ENCODE measurements around a stretch of chr21.

GRCh38 chr21:34690345-34690911 lies 21.6 kb downstream of the CLIC6 start:
- PRO-cap, result no peak

GRCh38 chr21:34713005-34713594 lies 44.3 kb downstream of the CLIC6 start:
- PRO-cap, result no peak

GRCh38 chr21:34771469-34772175 lies 102.8 kb downstream of the CLIC6 start:
- PRO-cap, result no peak

DNA sequence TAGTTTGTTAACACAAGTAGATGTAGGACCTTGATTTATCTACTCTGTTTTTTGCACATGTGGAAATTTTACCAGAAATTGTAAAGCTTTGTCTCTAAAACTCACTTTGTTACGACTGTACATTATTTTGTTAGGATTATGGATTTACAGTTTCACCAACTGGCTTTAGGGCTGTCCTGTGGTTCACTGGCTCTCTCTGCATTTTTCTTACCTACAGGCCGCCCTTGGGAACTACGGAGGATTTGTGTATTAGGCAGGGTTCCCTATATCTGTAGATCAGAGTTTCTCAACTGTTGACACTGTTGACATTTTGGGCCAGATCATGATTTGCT lies 125.6 kb downstream of the CLIC6 start:
- PRO-cap, result no peak

- PRO-cap, result no peak
Observed at GRCh38 chr21:34796779-34797431, 128.1 kb downstream of the CLIC6 start.

- PRO-cap, result no peak
Observed at GRCh38 chr21:34800945-34801620, 132.3 kb downstream of the CLIC6 start.

GRCh38 chr21:34826796-34827420 lies 158.1 kb downstream of the CLIC6 start:
- PRO-cap, result no peak

DNA sequence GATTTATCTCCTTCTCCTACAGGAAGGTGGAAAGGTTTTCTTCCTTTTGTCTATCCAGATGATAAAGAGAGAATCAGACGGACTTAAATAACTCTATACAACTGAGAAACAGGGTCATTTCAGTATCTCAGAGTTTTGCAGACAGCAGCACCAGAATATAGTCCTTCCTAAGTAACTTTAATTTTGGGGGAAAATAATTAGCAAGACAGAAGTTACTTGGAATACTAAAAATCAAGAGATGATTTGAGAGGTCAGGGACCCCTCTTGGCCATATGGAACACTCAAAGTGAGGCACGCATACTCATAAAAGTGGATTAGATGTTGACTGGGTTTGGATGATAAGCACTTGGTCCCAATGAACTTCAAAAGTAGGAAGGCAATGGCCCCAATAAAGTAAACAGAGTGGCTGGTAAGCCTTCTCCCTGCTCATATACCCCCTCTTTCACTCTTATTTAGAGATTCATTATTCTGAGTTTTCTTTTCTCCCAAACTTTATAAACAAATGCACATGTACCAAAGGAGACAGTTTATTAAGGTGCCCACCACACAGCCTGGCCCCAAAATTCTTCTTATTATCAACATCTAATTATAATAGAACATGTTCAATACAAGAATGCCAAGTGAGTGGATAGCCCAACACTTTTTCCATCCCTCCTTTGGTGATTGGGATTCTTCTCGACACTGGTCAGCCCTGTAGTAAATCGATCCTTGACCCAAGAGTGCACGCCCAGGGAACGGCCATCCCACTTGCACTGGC lies 161.3 kb downstream of the CLIC6 start:
- PRO-cap, result no peak

- PRO-cap, result no peak
Observed at GRCh38 chr21:34885812-34886632, 163.1 kb downstream of the RUNX1 start.

GRCh38 chr21:34886633-34887566 lies 162.2 kb downstream of the RUNX1 start:
- PRO-cap, result no peak

DNA sequence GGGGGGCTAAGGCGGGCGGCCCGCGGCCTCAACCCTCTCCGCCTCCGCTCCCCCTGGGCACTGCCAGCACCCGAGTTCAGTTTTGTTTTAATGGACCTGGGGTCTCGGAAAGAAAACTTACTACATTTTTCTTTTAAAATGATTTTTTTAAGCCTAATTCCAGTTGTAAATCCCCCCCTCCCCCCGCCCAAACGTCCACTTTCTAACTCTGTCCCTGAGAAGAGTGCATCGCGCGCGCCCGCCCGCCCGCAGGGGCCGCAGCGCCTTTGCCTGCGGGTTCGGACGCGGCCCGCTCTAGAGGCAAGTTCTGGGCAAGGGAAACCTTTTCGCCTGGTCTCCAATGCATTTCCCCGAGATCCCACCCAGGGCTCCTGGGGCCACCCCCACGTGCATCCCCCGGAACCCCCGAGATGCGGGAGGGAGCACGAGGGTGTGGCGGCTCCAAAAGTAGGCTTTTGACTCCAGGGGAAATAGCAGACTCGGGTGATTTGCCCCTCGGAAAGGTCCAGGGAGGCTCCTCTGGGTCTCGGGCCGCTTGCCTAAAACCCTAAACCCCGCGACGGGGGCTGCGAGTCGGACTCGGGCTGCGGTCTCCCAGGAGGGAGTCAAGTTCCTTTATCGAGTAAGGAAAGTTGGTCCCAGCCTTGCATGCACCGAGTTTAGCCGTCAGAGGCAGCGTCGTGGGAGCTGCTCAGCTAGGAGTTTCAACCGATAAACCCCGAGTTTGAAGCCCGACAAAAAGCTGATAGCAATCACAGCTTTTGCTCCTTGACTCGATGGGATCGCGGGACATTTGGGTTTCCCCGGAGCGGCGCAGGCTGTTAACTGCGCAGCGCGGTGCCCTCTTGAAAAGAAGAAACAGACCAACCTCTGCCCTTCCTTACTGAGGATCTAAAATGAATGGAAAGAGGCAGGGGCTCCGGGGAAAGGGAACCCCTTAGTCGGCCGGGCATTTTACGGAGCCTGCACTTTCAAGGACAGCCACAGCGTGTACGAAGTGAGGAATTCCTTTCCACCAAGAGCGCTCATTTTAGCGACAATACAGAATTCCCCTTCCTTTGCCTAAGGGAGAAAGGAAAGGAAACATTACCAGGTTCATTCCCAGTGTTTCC lies 158.2 kb downstream of the RUNX1 start:
- PRO-cap, result bidirectional peak, plus-strand start at position 473 of the sequence, minus-strand start at position 309 of the sequence; bidirectional peak, plus-strand start at position 721 of the sequence, minus-strand start at position 617 of the sequence; unidirectional peak, minus-strand start at position 795 of the sequence; unidirectional peak, minus-strand start at position 852 of the sequence

- PRO-cap, result bidirectional peak, plus-strand start at chr21:35048470, minus-strand start at chr21:35048315
Observed at GRCh38 chr21:35048215-35048647, 871 bp downstream of the RUNX1 start.

GRCh38 chr21:35208843-35209585 lies 159.9 kb upstream of the RUNX1 start:
- PRO-cap, result no peak

DNA sequence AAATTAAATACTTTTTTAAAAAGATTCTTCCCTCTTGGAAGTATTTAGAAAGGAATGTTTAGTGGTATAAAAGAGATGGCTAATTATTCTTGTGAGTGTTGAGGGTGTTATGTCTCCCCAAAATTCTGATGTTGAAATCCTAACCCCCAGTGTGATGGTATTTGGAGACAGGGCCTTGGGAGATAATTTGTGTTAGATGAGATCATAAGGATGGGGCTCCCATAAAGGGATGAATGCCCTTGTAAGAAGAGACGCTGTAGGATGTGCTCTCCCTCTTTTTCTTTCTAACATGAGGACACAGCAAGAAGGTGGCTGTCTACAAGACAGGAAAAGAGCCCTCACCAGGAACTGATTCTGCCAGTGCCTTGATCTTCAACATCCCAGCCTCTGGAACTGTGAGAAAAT lies 308.3 kb upstream of the RUNX1 start:
- PRO-cap, result no peak

DNA sequence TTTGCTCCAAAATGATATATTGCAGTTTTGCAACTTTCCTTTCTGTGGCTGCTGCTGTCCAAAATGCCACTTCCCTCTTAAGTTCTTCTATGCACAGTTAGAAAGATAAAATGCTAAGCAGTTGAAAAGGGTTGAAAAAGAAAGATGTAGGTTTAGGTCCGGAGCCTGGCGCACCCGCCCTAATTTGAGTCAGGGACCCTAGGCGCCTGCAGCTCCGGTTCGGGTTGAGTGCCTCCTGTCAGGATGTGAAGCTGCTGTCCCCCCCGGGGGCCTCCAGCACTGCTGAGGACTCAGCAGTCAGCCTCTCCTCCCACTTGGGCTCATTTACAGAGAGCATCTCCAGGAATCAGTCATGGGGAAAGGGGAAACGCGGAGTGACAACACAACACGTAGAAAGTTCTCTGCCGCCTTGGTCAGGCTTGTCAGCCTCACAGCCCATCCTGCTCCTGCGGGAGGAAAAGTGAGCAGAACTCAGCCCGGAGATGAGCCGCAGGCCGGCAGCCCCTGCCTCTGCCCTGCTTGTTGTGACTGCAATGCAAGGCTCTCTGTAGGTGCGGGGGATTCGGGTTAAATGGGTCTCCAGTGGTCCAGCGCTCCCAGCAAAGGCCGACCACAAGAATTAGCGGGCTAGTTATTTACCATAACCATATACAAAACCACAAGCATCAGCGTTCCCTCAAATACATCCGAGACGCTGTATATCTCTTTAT lies 479.5 kb upstream of the RUNX1 start:
- PRO-cap, result unidirectional peak, plus-strand start at position 323 of the sequence

DNA sequence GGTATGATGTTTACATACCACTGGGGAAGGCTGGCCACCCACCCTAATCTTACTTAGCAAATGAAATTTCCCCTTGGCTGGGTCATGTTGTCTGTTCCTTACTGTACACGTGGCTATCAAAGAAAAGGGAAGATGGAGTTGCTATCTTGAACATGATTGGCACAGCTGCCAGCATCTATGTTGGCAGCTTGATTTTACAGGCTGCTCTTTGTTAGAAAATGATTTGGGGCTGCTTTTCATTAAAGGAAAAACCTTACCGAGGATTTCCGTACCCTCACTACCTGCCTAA lies 96.3 kb downstream of the SETD4 start:
- PRO-cap, result no peak

- PRO-cap, result no peak
Observed at GRCh38 chr21:36079964-36080425, 10.2 kb downstream of the CBR1 start.

DNA sequence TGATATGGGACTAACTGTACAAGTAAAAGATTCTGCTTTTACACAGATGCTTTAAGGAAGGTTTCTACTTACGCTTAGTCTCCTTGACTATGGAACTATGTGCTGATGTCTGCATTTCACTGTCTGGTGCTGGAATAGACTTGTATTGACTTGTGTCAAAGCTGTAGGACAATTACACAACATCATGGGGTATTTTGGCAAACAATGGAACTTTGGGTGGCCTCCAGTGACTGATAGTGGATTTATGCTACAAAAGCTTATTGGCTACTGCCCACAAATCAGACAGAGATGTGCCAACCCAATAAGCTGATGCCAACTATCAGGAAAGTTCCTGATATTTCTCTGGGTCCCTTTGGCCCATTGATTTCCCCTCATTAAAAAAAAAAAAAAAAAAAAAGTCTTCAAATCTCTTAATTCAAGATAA lies 10.6 kb downstream of the CBR1 start:
- PRO-cap, result no peak

DNA sequence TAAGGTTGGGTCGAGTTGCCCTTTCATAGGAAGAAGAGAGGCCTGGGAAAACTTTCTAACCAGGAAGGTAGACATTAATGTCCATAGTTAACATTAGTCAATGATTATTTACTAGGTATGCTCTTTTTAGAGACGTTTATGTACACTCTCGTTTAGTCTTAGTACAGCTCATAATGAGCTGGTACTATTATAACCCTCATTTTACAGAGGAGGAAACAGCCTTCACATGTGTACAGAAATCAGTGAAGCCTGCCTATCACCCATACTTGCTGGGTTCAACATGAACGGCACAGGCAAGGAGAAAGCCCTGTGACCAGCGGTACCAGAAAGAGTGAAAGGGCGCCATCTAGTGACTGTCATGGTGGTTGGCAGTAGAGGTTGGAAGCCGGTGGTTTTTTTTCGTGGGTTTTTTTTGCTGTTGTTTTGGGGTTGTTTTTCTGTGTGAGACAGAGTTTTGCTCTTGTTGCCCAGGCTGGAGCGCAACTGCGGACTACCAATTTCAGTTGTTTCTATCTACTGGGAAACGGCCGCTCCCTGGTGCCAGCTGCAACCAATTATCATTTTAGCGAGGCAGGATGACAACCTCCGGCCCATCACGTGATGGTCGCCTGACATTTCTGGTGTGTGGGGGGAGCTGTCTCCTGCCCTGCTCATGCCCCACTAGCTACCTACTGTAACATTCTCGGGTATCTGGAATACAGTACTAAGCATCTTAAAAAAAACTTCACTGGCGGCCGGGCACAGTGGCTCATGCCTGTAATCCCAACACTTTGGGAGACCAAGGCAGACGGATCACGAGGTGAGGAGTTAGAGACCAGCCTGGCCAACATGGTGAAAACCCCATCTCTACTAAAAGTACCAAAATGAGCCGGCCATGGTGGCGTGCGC lies 22.0 kb upstream of the CBR3 start:
- PRO-cap, result no peak

DNA sequence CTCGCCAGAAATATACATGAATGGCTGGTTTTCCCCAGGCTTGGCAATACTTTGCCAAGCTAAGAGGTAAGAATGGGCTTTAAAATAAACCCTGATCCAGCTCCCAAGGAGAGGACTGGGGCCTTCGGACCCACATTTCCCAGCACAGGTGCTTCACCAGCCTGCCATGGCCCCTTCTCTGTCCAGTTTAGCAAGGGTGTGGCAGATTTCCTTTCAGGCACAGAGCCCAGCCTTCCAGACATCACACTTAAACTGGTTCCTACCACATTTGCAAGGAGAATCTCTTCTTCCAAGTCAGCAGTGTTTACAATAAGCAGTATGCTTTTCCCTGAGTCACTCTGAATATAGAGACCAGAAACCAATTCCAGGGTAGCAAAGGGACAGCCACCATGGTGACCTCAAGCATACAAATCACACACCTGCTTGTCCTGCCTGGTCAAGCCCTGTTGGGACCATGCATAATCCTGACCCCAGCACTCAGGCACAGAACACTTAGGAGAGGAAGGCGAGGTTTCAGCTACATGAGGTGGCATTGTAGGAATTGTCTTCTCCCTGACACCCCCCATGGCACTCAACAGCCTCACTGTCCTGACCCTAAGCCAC lies 8.7 kb upstream of the CBR3 start:
- PRO-cap, result no peak